Hematopoietic multipotent progenitor cell (in vitro differentiated cells): ENCODE measurements around the gene ADGRG6.

DNA sequence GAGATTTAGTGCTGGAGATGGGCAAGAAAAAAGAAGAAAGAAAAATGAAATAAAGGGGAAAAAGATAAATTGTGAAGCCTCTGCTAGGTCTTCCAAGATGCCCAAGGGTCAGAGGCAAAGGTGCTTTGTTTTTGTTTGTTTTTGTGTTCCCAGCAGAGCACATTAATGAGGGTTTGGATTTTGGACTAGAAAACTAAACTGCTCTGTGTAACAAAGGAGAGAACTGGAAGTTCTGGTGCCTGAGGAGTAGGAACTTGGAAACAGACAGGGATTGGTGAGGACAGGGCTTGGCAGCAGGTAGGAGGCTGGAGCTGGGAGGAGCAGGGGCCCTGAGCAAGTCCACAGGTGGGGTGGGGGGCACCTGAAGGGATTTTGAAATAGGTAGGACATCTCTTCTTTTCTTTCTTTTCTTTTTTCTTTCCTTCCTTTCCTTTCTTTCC is 15.4 kb upstream of the ABRACL start:
- CAGE, long polyA plus RNA: no peak

DNA sequence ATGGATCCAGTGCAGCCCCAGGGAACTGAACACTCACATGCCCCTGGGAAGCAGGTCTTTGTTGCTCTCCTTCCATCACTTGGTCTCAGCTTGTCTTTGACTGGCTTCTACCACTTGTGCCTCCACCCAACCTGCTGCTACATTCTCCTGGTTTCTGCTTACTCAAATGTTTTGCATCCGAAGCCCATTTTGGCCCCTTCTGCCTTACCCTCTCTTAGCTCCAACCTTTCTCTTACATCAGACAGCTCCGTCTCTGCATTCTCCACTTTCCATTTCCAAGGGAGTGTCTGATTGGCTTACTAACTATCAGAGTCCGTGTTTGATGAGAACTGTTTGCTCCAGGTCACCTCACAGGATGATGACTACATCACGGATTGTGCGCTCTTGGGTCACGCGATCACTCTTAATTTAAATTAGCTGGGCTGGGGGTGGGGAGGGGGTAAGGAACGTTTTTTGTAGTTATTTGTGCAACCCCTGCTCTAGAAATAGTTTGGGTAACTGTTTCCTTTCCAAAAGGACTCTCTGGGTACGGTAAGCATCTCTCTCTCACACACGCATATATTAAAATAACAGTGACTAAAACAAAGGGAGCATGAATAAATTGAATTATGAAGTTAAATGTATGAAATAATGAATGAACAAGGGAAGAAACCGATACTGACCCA is 809 bp upstream of the ABRACL start:
- CAGE, long polyA plus RNA: no peak

- CAGE, long polyA plus RNA: no peak
These were observed 1.5 kb upstream of the HECA start for GRCh38 chr6:139133453-139133652.

DNA sequence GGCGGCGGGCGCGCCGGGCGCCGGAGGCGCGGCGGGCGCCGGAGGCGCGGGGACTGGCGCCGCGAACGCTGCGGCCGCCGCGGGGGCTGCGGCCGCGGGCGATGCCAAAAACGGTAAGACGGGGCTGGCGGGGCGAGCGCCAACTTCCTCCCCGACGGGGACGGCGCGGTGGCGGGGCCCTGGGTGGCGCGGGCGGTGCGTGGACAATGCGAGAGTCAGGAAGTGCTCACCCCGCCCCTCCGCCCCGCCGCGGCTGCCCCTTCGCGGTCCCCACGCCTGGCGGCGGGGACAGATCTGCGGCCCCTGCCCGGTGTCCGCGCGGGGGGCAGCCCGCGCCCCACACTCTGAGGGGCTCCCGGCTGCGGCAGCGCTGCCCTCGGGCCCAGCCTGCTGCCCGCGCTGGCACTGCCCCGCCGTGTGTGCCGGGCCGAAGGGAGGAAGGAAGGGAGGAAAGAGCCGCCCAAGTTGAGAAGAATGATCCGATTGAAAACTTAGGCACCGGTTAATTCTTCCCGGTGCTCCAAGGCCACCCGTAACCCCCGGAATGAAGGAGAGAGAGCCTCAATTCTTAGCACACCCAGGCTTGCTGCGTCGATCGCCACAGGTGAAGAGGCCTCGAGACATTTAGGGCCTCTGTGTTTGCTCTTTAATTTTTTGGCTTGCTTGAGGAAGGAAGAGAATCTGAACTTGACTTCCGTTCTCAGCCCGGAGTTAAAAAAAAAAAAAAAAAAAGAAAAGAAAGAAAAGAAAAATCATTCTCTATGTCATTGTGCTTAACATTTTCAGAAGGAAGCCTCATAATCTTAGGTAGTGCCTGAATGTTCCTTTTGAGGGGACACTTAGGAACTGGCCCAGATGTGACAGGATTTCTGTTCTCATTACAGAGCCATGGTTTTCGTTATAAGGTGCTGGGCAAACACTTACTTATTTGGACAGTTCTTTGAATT is 948 bp downstream of the HECA start:
- CAGE, long polyA plus RNA: no peak

- CAGE, long polyA plus RNA: no peak
These were observed 31.3 kb downstream of the HECA start for GRCh38 chr6:139166055-139166742.

DNA sequence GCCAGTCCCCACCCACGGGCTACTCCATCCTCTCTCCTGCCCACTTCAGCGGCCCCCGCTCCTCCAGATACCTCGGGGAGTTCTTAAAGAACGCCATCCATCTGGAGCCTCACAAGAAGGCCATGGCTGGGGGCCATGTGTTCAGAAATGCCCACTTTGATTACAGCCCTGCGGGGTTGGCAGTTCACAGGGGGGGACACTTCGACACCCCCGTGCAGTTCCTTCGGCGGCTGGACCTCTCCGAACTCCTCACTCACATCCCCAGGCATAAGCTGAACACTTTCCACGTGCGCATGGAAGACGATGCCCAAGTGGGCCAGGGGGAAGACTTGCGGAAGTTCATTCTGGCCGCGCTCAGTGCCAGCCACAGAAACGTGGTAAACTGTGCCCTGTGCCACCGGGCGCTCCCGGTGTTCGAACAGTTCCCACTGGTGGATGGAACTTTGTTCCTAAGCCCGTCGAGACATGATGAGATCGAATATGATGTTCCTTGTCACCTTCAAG is 32.0 kb downstream of the HECA start:
- CAGE, long polyA plus RNA: no peak

DNA sequence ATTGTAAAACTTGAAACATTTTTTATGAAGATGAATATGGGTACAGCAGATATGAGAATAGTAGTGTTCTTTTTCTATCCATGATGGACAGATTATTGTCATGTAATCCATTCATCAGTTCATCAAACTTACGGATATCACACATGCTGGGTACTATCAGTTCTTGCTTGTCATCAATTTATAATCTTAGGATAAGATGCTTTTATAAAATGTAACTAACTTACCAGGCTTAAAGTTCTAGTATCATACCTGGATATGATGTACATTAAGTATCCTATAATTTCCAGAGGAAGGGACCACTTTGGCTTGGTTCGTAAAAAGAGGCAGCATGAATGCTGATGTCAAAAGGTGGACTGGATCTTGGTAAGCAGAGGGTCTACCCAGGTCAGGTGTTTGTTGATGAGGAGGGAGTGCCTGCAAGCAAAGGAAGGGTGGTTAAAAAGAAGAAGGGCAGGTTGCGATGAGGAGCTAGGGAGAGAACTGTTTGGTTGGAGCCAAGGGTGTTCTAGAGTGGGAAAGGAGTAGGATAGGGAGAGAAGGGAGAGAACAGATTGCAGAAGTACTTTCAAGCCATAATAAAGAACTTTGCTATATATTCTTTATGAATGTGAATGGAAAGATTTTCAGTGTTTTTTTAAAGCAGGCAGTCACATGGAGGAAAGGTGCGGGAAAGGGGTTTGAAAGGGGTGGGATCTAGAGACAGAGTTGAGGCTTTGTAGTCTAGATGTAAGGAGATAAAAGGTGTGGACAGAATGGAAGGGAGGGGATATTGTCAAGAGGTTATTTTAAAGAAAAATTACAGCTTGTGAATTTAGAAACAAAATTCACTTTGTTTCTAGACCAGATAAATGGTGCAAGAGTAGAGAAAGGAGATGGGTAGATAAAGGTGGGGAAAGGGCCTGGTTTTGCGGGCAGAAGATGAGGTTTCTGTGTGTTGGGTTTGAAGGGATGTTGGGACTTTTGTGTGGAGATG is 35.6 kb downstream of the HECA start:
- CAGE, long polyA plus RNA: no peak

- CAGE, long polyA plus RNA: no peak
These were observed 564 bp upstream of the CITED2 start for GRCh38 chr6:139374715-139375709.

DNA sequence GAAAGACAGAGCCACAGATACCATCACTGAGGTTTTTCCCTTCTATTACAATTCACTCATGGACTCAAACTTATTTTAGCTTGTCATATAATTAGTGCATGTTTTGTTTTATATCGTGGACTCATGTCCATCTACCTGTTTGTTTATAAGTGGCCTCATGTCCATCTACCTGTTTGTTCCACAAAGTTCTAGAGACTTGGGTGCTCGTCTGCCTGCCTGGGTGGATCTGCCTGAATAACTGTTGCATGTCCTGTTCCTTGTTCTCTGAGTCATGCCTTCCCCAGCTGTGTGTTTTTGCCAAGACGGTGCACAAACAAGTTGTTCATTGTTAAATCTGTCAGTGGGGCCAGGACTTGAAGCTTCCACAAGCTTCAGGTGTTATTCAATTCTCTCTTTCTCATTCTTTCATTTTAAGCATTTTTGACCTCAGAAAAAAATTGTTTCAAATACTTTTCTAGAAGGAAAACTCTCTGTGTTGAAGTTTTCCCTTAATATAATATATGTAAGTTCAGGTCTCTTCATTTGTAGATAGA is 358.0 kb upstream of the CITED2 start:
- CAGE, long polyA plus RNA: no peak

DNA sequence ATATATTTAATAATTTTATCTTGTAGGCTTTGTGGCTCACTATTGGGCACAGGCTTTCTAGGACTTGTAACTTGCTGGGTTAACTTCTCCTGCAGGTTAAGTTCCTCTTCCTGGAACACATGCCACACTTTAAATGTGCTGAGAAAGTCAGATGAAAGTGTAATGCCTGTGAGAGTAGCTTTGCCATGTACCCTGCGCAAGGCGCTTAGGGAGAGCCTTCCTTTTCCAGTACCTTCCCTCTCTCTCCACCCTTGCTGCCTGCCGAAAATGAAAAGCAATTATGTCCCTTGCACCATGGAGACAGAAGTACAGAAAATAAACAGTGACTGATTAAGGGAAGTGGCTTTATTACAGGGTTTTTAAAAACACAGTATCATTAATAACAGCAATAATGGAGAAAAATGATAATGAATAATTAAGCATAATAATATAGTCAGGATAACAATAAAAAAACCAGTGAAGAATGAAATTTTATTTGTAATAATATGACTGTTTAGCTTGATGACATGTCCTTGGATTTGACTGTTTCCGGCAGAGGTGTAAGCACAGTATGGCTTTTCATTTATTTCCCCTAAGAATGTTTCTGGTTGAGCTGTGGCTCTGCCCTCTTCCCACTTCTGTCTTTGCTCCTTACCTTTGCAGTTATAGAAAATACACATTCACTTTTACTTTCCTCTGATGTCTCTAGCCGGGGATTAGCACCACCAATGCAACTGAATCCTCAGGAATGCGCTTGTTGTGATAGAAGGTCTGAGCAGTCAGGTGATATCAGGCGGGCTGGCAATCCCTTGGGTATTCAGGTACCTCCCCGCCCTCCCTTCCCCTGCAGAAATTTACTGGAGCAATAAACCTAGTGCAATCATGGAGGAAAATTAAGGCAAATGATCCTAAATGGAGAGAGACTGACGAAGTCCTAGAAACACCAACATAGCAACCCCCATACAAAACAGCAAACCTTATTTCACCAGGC is 472.4 kb upstream of the CITED2 start:
- CAGE, long polyA plus RNA: no peak

DNA sequence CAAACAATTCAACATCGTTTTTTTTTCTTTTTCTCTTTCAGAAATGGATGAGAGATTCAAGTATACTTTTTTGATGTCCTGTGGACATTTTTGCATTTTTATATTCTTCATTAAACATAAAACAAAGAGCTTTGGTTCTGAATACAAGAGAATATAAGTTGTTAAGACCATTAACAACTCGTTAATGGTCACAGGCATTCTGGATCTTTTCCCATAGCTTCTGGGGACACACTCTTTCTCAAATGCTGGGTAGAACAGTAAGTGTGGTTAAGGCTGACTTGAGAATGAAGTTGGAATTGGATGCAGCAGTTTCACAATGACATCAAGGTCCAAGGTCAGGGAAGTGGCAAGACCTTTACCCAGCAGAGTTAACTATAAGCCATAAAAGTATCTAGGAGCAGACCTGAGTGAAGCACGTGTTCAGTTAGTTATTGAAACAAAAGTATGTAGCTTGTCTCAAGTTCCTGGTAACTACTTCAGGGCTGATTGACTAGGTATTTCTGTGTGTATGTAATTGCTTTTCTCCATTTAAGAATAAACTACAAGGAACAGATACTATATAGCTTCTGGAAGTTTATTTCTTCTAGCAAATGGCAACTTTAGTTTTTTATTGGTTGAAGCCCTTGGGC is 478.8 kb upstream of the CITED2 start:
- CAGE, long polyA plus RNA: no peak

GRCh38 chr6:139990901-139991251 is 616.4 kb upstream of the CITED2 start:
- CAGE, long polyA plus RNA: no peak

DNA sequence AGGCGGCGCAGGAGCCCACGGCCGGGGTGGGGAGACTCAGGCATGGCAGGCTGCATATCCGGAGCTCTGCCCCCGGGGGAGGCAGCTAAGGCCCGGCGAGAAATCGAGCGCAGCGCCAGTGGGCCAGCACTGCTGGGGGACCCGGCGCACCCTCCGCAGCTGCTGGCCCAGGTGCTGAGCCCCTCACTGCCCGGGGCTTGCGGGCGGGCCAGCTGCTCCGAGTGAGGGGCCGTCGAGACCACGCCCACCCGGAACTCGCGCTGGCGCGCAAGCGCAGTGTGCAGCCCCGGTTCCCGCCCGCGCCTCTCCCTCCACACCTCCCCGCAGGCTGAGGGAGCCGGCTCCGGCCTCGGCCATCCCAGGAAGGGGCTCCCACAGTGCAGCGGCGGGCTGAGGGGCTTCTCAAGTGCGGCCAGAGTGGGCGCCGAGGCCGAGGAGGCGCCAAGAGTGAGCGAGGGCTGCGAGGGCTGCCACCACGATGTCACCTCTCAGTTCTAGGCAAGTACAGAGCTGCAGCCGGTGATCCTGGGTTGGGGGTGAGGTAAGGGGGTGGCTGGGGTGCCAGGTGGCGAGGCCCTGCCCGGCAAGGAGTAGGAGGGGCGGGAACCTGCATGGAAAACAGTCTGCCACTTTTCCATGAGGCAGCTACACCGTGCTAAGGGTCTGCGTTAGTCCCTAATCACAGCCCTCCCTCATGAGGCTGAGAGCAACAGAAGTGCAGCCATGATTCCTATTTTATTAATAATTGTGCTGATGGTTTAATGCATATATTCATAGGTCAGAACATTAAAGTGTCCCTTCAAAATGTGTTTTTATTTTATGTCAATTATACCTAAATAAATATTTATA is 774.0 kb upstream of the CITED2 start:
- CAGE, long polyA plus RNA: no peak

DNA sequence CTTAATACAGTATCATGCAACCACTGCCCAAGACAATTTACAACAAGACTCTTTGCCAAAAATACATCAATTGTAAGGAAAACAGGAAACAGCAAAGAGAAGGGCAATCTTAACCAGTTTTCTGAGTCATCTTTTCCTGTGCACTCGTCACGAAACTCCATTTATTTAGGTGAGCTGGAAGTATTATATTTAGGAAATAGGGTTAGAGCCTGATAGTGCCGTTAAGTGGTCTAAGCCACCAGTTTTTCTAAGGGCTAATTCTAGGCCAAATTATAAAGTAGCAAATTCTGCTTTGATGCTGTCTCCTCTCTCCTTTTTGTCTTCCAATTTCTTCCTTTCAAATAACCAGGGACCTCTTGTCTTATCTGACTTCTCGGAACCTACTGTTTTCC is 1197.8 kb upstream of the CITED2 start:
- CAGE, long polyA plus RNA: no peak

DNA sequence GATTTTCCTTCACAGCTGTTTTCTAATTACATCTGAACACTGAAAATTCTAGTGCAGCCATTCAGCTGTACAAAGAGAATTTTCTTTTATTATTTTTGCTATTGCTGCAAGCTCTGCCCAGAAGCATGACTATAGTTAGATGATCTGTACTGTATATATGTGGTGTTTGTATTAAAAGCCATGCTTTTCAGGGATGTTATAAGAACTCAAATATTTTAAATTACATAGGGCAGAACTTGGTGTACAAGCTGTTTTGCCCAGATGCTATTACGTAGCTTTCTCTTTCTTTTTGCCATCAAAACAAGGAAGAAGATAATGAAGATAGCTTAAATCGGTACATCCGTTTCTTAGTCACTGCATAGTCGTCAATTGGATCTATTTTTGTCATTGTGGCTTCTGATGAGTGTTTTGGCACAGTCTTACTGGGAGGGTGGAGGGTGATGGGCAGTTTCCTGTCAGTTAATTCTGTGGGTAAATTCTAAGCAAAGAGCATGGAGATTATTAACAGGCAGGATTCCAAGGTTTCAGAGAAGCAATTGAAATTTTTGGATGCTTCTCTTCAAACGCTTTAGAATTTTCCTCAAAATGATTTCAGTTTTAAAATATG is 649.2 kb upstream of the GJE1 start:
- CAGE, long polyA plus RNA: no peak

- CAGE, long polyA plus RNA: no peak
These were observed 386 bp downstream of the VTA1 start for GRCh38 chr6:142147441-142147857.

GRCh38 chr6:142301602-142302380 is at the start of gene ADGRG6:
TSS of gene ADGRG6 (plus strand) at chr6:142302007.
- CAGE, long polyA plus RNA: no peak

DNA sequence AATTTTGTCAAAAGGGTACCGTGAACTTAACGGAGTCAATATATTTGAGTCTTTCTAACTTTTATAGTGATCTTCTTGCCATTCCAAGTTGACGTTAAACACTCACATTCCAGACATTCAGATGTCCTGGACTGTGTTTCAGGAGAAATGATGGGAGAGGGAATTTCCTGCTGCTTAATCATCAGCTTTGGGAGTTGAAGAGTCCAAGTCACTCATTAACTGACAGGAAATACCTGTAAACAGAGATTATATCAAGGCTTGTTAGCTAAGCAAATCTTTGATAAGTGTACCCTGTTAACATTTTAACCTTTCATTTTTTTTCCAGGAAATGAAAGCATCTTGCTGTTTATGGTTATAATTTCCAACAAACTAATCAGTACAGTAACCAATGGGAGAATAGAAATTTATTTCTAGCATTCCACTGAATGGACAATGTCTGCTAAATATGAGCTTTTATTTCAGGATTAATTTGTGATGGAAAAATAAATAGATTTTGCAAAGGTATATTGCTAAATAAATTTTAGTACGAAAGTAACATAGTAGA is 73.5 kb downstream of the ADGRG6 start:
- CAGE, long polyA plus RNA: no peak

DNA sequence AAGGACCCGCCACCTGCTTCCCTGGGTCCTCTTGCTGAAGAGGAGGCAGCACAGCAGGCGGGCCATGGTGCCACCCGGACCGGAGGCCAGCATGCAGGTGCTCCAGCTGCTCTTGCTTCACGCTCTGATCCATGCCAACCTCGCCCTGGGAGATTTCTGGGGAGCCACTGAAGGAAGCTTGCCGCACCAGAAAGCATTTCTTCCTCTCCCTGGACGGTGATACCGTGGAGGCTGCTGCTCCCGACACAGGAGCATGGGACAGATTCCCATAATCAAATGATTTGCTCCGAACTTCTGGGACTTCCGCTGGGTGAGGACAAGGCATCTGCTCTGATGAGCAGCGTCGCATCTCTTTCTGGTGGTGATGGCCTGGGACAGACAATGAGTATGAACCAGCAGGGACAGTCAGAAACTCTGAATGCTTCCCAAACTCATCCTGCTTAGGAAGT is 173.6 kb downstream of the HIVEP2 start:
- CAGE, long polyA plus RNA: no peak

GRCh38 chr6:142867397-142867791 is 77.6 kb downstream of the HIVEP2 start:
- CAGE, long polyA plus RNA: no peak